Measurements from ENCODE around the genes SLC19A3, CCL20, SPHKAP and SP140.

- RAMPAGE, long total RNA = no peak
- RRBS = no CpG with 5 or more reads among the region's 2 CpGs
These were observed 35.9 kb downstream of the AGFG1 start for GRCh38 chr2:227507778-227508282.

- RAMPAGE, long total RNA = no peak
- RRBS = no CpG with 5 or more reads among the region's 3 CpGs
These were observed 43.3 kb upstream of the SCYGR2 start for GRCh38 chr2:227555278-227555981.

DNA sequence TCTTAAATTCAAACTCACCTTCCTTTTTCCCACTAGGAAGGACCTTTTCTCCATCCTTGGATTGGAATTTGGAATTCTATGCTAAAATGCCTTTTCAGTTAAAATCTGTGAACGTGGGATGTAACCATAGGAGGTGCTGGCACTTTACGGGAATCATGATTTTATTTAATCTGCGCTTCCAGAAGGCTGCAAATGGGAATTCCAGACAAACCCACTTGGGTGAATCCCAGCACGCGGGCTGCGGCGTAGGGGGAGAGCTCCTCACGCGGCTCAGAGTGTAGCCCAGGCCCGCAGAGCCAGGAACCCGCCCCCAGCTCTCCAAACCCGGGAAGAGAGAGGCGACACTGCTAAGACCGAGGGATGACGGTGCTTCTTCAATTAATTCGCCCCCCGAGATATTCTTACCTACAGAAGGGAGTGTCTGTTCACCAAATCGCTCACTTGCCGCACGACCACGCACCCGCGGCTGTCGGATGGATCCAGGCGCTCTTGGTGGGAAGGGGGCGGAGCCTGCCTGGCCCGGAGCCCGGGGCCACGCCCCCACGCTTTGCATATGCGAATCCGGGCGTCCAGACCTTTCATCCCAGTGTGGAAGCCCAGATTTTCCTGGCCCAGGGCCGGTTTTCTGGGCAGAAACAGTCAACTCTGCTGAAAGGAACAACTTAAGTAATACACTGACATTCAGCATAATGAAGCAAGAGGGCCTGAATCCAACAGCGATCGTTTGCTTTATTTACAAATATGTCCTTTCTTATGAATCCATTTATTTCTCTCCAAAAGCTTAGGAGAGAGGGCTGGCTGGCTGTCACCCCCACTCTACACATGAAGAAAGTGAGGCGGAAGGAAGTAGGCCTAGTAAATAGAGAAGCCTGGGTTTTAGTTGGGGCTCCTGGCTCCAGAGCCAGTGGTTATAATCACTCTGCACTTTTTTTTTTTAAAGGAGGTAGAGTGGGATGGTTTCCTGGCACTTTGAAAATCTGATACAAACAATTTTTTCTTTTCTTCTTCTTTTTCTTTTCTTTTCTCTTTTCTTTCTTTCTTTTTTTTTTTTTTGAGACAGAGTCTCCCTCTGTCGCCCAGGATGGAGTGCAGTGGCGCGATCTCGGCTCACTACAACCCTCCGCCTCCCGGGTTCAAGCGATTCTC lies at the start of gene SLC19A3:
TSS of gene SLC19A3 (minus strand) at position 491 of the 1,146 bp plus-strand sequence.
- RAMPAGE, long total RNA = no peak
- RRBS = 2% methylated on average over 7 of the region's 44 CpGs

DNA sequence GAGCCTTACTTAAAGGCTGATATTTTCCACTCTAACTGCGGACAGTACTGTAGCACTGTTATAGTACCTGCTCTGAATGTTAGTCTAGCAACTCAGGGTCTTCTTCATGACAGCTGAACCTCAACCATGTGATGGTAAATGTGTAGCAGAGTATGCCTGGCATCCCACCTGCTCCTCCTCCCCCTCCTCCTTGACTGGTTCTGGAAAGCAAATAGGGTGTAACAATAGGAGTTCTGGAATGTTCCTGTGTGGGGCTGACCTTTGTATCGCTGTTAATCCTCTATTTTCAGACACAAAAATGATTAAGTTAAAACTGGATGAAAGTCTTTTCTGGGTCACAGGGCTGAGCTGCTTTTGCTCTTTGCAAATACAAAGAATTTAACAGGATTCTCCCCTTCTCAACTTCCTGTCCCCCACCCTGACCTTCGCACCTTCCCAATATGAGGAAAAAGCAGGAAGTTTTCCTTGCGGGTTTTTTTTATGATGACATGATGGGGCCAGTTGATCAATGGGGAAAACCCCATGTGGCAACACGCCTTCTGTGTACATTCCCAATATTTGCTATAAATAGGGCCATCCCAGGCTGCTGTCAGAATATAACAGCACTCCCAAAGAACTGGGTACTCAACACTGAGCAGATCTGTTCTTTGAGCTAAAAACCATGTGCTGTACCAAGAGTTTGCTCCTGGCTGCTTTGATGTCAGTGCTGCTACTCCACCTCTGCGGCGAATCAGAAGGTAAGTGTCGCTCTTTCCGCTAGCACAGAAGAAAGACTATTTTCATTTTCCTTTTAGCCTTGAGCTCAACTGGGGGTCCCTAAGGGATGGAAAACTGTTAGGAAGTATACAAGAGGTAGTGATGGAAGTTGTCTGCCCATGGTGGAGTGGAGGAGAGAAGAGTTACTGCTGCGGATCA lies at the start of gene CCL20:
TSS of gene CCL20 (plus strand) at position 592 of the 915 bp plus-strand sequence.
- RAMPAGE, long total RNA = start-site peak on the plus strand centred at position 609 of the sequence, 37 bp wide, 907 and 46 reads in 2 replicates
- RRBS = no CpG with 5 or more reads among the region's 10 CpGs

- RAMPAGE, long total RNA = no peak
- RRBS = no CpG with 5 or more reads among the region's 49 CpGs
These were observed at the start of gene SPHKAP for GRCh38 chr2:228181378-228182140. TSS of gene SPHKAP (minus strand) at chr2:228181687.

- RAMPAGE, long total RNA = no peak
- RRBS = no CpG with 5 or more reads among the region's 3 CpGs
These were observed 196.7 kb upstream of the SPHKAP start for GRCh38 chr2:228378181-228378659.

DNA sequence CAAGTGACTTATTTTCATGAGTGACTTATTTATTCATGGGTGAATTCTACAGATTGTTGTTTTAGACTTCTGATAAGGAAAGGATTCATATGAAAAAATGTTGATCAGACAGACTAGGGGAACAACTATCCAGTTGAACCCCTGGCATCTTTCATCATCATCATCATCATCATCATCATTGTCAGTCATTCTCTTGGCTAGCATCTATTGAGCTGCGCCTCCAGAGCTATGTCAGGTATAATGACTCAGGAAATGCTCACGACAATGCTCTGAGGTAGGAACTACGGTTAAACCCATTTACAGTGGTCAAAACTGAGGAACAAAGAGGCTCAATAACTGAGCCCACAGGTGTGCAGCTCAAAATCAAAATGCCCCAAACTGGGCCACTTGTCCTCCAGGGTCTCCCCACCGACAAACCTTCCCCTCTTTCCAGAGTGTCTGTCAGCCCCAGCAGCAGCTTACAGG lies 93.5 kb downstream of the PID1 start:
- RAMPAGE, long total RNA = no peak
- RRBS = no CpG with 5 or more reads among the region's 4 CpGs

DNA sequence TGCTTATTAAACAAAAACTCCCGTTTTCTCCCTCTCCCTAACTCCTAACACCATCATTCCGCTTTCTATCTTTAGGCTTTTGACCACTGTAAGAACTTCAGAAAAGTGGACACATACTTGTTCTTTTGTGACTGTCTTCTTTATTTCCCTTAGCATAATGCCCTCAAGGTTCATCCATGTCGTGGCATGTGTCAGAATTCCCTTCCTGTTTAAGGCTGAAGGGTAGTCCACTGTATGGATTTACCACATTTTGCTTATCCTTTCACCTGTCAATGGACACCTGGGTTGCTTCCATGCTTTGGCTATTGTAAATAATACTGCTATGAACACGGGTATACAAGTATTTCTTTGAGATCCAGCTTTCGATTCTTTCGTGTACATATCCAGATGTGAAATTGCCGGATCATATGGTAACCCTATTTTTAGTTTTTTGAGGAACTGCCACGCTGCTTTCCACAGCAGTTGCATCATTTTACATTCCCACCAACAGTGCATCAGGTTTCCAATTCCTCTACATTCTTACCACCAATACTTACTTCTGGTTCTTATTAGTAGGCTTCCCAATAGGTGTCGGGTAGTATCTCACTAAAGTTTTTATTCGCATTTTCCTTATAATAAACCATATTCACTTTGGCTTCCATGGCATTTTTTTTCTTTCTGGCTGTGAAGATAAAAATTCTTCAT lies 69.7 kb downstream of the PID1 start:
- RAMPAGE, long total RNA = no peak
- RRBS = no CpG with 5 or more reads among the region's 10 CpGs

GRCh38 chr2:229238763-229239333 lies 32.2 kb downstream of the PID1 start:
- RAMPAGE, long total RNA = no peak
- RRBS = no CpG with 5 or more reads among the region's 2 CpGs

DNA sequence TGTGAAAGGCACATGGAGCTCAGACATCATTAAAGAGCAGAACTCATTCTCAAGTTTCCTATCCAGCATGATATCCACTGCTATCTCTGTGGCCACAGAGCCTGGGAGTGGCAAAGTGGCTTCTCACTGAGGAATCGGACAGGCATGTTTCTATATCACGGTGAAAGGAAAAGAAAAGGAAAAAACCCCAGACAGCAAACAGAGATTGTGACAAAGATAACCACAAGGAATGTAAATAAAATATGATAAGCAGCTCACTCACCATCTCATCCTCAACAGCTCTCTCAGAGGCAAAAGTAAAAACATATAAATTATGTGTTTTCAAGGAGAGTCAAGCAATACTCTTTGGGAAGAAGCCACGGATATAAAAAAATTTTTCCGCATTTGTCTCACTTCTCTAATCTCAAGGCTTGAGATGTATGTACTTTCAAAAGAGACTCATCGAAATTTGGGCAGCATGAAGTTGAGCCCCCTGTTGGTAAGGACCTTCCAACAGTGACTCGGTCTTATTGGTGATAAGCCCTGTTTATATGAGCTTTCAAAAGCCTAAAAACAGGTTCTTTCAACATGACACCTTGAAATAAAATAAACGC lies 2.3 kb downstream of the PID1 start:
- RAMPAGE, long total RNA = no peak
- RRBS = no CpG with 5 or more reads among the region's 7 CpGs

GRCh38 chr2:229282946-229283317 lies 11.8 kb upstream of the PID1 start:
- RAMPAGE, long total RNA = no peak
- RRBS = no CpG with 5 or more reads among the region's 1 CpG

DNA sequence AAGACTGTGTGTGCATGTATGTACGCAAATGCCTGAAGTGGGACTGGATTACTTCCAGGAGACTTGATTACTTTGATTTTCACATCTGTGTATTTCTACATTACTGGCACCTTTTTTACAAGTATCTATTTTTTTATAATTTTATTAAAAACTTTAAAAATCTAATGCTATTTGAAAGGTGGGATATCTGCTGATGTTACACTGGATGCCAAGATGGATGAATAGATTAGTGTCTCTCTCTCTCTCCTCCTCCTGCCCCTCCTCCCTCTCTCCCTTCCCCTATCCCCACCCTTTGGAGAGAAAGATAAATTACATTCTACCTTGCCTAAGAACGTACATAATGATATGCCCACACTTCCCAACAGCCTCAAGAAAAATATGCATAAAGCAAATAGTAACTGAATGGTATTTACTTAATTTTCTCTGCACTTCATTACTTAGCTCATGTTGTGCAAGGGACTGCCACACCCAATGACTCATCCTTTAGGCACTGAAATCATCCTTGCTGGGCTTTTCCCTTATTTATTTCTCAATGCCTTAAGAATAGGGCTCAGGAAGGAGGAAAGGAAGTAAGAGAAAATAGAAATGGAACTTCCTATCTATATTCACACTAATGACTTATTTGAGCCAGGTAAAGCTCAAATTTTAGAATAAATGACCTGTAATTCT lies 137.2 kb upstream of the PID1 start:
- RAMPAGE, long total RNA = no peak
- RRBS = no CpG with 5 or more reads among the region's 2 CpGs

DNA sequence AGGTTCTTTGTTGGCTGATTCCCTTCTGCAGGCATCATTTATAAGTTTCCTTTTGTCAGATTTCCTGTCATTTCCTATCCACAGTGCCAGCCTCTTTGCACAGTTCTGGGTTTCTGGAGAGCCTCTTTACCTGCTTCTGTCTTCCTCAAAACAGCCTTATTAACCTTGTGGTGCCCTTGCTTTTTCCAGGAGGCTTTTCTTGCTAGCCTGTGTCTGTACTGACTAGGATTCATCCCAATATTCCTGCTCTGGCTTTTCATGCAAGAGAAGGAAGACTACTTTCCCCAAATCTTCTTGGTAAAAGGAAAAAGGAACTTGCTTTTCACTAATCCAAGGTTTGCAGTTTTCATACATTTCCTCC lies 58.8 kb upstream of the SLC16A14 start:
- RAMPAGE, long total RNA = no peak

GRCh38 chr2:230202398-230203166 lies 17.2 kb downstream of the SP110 start:
- RAMPAGE, long total RNA = no peak
- RRBS = no CpG with 5 or more reads among the region's 10 CpGs

DNA sequence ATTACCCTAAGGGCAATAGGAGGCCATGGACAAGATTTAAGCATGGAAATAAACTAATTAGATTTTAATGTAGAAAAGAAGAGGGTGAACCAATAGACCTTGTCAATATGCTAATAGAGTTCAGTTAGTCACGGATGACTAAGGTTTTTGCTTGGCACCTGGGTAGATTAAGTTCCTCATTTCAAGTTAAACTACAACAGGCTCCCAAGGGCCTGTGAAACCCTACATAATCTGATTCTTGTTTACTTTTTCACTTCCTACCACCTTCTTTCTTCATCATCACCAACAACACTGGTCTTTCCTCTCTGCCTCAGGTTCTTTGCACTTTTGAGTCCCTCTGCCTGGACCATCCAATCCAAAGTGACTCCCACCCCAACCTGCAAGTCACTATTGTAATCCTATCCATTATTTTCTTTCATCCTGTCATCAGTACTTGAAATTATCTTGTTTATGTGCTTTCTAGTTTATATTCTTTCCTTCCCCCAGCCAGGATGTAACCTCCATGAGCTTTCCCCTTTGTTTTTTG lies 14.7 kb downstream of the SP110 start:
- RAMPAGE, long total RNA = no peak
- RRBS = no CpG with 5 or more reads among the region's 1 CpG

DNA sequence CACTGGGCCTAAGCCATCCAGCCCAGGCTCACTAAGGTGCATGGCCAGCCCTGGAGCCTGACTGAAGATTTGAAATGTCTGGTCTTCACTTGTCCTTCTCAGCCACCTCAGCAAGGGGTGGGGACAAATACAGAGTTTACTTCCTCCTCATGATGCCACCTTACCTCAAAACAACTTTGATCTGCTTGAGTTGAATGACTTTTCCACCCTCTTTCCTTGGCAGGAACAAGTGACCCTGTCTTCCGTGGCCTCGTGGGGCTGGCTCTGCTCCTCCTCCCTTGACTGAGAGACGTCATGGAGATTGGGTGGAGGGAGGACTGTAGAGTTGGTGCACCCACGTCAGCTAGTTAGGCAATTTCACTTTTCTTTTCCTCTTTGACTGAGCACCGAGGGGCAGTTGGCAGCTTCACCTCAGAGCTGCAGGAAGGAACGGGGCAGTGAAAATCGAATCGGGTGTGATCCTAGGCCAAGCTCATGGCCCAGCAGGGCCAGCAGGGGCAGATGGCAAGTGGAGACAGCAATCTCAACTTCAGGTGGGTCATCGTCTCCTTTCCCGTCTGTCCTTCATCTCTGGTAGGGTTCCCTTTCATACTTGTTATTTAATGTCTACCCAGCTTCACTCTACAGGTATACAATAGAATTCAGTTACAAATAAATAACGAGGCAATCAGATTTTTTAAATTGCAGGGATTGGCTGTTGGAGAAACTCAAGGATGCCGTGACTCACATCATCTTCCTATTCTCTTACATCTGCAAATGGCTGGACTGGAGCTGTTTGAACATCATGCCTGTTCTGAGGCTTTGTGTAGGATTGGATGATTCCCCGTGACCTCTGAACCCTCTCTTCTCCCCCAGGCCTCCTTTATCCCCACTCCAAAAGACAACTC lies at the start of gene SP140:
TSS of gene SP140 (plus strand) at position 366 of the 887 bp plus-strand sequence.
- RAMPAGE, long total RNA = no peak
- RRBS = no CpG with 5 or more reads among the region's 13 CpGs

DNA sequence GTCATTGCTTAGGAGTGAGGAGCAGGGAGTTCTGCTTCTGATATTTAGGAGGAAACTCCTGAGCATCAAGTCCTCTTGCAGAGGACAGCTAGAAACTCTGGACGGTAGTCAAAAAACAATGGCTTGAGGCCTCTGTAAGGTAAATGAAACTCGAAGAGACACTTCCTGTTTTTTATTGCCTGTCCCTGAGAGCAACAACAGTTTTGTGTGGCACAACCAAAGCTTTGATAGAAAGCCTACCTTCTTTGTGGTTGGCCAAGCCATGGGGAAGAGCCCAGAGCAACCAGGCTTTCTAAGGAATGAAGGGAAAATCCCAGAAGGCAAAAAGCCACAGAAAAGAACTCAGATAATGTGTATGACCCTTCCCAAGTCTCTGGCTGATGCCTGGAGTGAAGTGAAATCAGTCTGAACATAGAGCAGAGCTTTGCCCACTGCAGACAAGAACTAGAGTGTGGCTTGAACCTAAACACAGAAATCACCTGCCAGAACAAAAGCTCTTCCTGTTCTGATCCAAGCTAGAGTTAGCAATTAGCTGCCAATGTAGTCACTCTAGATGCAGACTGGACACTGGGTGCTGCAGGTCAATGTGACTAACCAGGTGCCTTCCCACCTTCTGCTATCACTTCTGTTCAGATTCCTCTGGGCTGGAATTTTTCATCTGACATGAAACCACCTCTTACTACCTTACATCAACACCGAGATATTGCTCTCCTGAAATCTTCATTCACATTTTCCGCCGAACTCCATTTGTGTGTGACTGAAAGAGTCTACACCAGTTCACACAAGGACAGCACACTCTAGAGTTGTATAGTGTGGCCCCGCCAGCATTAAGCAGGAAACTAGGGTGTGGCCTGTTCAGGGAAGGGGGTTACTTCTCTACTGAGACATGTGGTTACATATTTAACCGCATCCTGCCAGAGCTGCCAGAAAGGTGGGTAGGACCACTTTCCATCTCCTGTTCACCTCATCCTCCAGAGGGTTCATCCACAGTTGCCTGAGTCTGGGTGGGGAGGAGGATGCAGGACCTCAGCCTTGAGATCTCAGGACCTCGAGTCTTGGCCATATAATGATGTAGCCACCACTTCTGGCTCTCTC lies 8.1 kb upstream of the SP140L start:
- RAMPAGE, long total RNA = no peak
- RRBS = no CpG with 5 or more reads among the region's 8 CpGs

DNA sequence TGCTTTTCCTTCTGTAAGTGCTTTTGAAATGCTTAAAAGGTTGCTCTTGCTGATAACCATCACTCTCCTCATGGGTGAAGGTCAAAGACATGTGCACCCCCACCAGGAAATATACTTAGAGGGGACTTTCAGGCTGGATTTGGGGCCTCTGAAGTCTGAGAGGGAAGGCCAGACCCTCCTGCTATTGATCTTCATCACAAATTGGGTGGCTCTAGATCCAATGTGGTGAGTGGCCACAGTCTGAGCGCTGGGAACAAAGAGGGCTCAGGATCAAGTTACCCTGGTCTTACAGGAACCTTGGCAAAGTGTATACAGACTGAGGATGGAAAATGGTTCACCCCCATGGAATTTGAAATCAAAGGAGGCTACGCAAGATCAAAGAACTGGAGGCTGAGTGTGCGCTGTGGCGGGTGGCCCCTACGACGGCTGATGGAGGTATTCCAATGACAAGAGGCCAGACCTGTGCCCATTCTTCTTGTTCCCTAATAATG lies 24.2 kb upstream of the SP100 start:
- RAMPAGE, long total RNA = no peak
- RRBS = no CpG with 5 or more reads among the region's 6 CpGs

DNA sequence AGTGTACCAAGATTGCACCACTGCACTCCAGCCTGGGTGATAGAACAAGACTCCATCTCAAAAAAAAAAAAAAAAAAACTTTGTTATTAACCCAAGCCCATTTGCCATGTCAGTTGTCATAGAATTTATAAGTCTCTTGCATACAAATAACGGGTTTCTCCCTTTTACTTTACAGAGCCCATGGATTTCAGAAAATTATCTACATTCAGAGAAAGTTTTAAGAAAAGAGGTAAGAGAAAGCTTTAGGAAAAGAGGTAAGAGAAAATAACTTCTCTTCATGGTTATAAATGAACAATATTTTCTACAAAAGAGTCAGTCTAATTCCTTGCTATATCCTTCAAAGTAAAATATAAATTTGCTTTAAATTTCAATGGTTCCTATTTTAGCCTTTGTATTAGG lies 50.1 kb downstream of the SP100 start:
- RAMPAGE, long total RNA = no peak
- RRBS = no CpG with 5 or more reads among the region's 1 CpG

- RAMPAGE, long total RNA = no peak
- RRBS = no CpG with 5 or more reads among the region's 4 CpGs
These were observed 97.5 kb downstream of the SP100 start for GRCh38 chr2:230513527-230513962.